Endodermal cell (in vitro differentiated cells): ENCODE measurements around a stretch of chr3.

DNA sequence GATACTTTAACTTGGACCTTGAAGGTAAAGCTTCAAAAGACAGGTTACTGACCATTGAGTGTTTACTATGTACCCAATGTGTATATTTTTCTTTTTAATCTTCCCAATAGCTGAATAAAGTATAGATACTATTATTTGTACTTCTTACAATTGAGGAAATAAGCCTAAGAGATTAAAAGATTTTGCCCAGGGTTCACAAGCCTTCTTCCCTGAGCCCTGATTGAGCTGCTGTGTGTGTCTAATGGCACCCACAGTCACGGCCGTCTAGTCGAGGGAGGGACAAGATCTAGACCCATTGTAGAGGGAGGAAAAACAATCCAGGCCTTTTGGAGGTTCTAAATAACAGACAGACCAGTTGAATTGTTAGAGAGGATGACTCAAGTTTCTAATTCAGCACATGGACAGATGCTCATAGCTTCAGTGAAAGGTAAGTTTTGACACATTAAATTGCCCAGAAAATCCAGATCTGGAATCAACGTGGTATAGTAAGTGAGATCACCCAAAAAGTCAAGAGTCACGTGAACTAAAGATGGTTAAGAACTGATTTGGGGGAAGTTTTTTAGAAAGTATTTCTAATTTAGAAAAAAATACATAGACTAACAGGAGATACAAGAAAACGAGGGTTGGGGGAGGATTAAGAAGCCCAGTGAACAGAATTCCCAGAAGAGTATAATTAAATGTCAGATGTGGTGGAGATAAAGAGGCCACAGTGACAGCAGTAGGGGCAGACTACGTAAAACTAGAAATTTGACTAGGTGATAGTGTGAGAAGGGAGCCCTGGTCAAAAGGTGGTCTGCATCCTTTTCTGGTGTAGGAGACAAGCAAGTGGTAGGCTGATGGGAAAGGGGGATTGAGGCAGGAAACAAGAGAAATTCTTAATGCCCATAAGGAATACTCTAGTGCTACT is 47.0 kb downstream of the CAPN7 start:
- PRO-cap = no peak

GRCh38 chr3:15254119-15254900 is 48.3 kb downstream of the CAPN7 start:
- PRO-cap = no peak

DNA sequence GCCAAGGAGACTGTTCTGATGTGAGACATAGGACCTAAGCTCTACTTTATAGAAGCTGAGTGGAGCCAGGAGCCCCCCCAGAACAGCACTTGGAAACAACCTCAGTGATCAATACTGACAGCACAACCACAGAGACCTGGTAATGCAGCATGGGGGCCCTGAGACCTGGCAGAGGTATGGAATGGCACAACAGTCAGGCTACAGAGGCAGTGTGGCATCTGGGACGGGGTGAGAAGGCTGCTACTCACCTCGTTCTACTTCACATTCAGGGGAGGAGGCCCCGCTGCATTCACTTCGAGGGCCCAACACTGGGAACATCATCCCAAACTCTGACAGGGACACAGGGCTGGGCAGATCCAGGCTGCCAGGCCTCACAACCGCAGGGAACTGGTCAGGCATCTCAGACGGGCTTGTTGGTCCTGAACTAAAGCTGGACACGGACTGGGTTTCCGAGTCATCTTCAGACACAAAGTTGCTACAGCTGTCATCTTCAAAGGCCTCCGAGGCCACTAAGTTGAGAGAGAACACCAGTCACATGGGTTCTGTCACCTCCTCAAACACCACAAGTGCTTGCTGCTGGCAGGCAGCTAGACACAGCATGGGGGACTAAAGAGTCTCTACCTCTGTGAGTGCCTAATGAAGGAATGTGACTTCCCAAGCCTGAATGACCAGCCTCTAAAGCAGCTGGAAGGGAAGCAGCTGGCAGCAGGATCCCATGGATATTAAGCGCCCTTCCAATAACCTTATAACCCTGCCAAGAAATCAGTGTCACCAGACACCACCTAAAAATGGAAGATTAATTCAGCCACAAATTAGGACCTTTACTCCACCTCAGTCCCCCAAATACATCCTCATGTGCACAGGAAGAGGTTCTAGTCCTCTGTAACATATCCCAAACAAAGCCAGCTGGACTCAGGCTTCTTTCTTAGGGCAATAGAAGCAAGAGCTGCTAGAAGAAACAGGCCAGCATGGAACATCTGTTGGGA is 50.9 kb downstream of the CAPN7 start:
- PRO-cap = no peak

GRCh38 chr3:15270270-15270765 is 62.1 kb downstream of the SH3BP5 start:
- PRO-cap = no peak

DNA sequence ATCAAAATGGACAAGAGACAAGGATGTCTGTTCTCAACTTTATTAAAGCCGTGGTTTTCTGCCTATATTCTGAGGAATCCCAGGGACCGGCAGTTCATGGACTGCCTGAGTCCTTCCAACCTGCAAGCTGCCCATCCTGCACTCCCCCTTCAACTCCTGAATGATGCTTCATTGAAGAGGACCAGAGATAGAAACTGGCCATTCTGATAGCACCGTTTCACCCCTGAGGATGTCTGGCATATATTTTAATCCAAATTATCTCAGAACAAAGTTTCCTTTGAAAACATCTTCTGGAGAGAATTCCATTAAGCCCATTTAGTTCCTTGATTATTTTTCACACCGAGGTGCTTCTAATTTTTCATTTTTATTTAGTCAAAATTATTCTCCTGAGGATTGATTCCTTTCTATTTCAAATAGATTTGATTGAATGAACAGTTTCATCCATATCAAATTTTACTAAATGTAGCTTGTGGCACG is 54.0 kb downstream of the SH3BP5 start:
- PRO-cap = no peak

GRCh38 chr3:15324554-15325240 is 7.7 kb downstream of the SH3BP5 start:
- PRO-cap = no peak

DNA sequence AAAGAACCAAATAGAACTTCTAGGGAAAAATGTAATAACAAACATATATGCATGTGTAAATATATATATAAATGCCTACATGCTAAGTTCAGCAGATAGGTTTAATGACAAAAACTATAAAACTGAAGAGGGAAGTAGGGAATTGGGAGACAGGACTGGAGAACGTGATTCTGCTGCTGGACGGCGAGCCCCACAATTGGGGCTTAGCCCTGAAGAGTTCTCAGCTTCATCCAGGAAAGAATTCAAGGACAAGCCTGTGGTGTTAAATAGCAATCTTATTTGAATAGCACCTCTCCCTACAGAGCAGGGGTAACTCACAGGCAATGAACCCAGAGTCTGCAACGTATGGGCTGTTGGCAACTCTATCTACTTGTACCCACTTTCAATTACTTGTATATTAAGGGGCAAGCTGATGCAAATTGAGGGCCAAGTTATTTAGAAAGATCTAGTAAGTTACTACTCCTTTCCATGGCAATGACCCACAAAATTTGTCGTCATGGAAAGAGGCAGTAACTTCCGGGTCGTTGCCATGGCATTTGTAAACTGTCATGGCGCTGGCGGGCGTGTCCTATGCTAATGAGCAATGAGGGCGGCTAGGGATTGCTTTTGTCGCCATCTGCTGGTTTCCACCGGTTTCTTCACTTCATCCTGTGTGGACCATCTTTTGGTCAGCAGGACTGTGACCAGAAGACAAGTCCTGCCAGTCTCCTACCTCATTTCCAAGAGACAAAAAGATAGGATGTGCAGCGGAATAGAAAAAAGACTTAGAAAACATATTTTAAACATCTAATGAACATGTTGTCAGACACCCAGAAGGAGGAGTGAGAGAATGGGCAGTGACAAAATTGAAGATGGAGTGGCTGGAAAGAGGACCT is 45.7 kb upstream of the SH3BP5 start:
- PRO-cap = no peak

DNA sequence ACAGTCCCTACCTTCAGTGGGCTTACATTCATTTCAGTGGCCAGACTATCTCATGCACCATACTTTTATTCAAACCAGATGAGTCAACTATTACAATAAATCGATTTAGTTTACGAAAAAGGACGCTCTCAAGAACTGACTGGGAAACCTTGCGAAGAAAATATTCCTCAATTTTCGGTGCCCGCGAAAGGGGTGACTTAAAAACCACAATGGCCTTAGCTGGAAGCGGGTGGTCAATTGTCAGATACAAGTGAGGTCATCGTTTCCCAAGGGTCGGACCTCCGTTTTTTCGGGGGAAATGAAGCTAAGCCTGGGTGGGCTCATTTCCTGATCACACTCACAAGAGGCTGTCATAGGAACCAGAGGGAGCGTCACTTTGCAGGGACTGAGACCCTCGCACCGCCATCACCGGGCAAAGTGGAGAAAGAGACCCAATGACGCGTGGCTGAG is 542 bp downstream of the METTL6 start:
- PRO-cap = unidirectional peak, plus-strand start at position 323 of the sequence

GRCh38 chr3:15562548-15562901 is 38.8 kb downstream of the HACL1 start:
- PRO-cap = no peak

- PRO-cap = no peak
Measured at GRCh38 chr3:15637242-15638069, 35.9 kb downstream of the BTD start.

DNA sequence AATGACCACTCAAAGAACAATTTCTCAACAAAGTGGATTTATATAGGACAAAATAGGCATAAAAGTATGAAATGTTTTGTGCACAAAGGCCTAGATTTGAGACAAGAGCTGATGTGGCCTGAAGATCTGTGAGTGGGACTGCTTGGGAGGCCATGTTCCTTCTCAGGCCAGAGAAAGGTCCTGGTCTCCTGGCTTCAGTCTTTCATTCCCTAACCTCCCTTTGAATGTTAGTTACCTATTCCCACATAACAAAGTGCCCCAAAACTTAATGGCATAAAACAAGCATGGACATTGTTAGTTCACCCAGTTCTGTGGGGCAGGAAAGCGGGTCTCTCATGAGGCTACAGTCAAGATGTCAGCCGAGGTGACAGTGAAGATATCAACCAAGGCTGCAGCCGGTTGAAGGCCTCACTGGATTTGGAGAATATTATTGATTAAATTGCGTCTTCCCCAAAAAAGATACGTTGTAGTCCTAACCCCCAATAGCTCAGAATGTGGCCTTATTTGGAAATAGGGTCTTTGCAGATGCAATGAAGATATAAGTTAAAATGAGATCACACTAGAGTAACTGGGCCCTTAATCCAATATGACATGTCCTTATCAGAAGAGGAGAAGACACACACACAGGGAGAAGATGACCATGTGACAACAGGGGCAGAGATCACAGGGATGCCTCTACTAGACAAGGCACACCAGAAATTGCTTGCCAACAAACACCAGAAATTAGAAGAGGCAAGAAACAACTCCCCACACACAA is 46.9 kb downstream of the BTD start:
- PRO-cap = no peak

DNA sequence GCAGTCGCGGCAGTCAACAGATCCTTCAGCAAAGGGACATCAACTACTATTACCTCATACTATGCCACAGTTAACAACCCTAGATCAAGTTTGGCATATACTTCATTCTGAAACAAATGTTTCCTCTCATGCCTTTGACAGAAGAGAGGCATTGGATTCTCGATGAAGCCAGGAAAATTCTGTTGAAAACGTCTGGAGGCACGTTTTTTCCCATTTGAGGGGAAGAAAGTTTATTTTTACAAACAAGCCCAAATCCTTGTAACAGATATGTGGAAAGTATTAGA is 65.3 kb downstream of the ANKRD28 start:
- PRO-cap = no peak

- PRO-cap = no peak
Measured at GRCh38 chr3:15781259-15782062, 16.3 kb downstream of the ANKRD28 start.

DNA sequence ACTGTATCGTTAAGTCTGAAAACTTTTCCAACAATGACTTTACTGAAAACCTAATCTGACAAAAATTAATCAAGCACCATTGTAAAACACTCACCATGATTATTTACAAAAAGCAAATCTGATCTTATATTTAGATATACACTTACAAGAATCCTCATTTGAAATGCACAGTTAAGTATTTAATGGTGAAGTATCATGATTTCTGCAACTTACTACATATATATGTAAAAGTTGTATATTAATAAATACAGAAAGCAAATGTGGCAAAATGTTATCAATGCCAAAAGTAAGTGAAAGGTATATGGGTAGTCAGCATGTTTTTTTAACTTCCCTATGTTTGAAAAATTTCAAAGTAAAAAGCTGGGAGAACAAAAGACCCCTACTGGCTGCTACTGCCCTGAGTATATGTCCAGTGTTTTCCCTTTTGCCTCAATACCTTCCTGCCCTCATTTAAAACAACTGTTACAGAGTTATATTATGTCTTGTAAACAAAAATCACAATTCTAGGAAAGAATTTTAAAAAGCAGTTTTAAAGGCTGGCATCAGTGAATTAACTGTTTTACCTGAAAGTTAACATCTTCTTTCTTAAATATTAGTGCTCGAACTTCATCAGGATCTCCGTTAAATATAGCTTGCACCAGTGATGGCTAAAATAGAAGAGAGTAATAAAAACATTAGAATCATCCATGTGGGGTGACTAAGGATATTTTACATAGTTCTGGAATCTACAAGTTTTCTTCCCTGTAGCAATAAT is 2.9 kb downstream of the ANKRD28 start:
- PRO-cap = no peak

DNA sequence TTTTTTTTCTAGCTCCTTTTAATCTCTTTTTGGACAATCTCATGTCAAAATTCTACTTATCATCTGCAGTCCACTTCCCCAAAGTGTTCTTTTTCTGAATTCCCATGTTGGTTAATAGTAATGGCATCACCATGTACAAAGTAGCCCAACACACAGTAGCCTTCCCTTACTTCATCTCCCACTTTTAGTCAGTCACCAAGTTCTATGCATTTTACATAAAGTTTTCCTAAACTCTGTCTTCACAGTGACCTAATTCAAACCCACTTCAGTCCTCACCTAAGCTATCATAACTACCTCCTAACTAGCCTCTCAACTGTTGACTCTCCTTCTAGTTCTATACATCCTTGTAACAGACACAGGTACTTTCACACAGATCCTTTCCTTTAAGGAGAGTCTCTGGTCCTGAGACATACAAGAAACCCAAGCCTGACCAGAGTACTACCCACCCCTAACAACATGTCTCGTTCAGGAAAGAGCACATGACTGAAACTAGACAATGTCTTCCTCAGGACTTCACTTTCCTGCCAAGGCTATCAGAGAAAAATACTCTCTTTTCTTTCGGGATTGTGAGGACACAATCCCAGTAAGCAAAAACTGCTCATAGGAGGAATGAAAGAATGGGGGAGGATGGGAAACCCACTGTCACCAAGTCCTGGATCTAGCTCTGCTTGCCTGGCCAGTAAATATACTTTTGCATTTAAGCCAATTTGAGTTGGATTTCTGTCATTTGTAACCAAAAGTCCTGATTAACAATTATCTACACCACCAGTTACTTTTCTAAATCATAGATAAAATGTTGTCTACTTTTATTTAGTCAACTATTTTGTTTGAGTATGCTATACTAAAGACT is 11.4 kb upstream of the ANKRD28 start:
- PRO-cap = no peak

DNA sequence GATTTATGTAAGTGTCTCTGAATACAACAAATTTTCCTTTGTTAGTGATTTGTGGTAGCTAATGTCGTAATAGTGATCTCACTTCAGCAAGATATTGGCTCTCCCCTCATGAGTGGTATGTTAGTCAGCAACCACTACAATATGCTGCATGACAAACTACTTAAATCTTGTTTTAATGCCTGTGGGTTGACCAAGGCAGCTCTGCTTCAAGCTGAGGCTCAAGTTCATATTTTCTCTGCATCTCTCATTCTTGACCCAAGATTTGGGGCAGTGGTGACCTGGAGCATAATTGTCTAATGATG is 49.8 kb upstream of the GALNT15 start:
- PRO-cap = no peak

DNA sequence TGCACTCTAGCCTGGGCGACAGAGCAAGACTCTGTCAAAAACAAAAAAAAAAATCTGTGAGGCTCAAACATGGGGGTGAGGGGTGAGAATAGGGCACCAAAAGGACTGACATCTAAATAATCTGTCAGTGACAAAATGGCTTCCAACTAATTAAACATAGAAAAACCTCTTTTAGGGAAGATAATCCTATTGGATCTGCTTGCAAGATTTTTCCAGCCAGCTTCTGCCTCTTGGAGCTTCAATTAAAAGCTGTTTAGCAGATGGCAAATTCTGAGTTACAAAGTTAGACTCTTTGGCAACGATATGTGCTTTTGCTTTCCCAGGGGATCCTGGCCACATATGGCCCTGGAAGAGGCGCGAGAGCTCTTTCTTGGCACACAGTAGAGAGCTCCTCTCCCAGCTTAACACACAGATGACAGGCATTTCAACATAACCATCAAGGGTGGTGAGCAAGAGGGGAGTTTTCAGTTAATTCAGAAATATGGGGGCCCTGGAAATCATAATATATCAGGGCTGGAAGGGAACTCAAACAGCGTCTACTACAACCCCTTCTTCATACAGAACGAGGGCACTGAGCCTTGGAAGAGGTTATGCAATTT is 41.6 kb upstream of the GALNT15 start:
- PRO-cap = no peak

GRCh38 chr3:16136716-16136959 is 37.8 kb upstream of the GALNT15 start:
- PRO-cap = no peak

DNA sequence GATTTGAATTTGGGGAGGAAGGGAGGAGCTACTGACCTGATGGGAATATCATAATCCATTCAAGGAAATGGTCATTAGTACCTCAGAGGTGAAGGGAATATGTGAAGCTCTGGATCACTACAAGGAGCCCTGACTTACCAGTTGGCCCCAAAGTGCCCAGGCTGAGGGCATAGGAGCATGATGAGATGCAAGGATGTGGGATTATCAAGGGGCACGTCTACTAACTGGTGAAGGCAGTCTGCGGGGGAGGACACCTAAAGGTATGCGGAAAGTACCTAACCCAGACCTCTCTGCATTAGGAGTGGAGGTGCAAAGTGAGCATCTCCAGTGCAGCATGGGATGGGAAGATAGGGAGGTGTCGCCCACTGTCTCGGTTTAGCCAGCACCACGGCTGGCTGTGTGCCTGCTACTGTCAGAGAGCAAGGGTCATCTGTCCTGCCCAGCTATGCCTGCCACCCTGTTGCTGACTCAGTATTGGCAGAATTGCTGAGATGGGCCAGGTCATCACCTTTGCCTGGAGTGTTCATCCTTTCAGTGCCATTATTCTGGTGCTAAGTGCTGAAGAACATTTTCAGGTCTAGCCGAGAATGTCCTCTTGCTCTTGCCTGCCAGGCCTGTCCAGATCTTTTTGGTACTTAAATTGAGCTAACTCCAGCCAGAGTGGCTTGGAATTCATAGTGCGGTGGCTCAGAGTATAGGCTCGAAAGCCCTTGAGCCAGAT is 40.1 kb downstream of the OXNAD1 start:
- PRO-cap = no peak

- PRO-cap = no peak
Measured at GRCh38 chr3:16468050-16468490, 45.4 kb downstream of the RFTN1 start.